AG04449 (cell line): ENCODE measurements around a stretch of chr11.

GRCh38 chr11:134398301-134398503, 13.8 kb downstream of the B3GAT1 start:
- RRBS, result no CpG with 5 or more reads among the region's 5 CpGs

- RRBS, result no CpG with 5 or more reads among the region's 12 CpGs
Observed at GRCh38 chr11:134979092-134979515, 567.1 kb upstream of the B3GAT1 start.